ENCODE measurements around a stretch of chr6.

- PRO-cap = no peak
Measured at GRCh38 chr6:105302077-105303342, 100.4 kb downstream of the PREP start.

GRCh38 chr6:105459091-105459493 lies 56.2 kb upstream of the PREP start:
- PRO-cap = no peak

- PRO-cap = no peak
Measured at GRCh38 chr6:105643910-105644382, 241.1 kb upstream of the PREP start.

DNA sequence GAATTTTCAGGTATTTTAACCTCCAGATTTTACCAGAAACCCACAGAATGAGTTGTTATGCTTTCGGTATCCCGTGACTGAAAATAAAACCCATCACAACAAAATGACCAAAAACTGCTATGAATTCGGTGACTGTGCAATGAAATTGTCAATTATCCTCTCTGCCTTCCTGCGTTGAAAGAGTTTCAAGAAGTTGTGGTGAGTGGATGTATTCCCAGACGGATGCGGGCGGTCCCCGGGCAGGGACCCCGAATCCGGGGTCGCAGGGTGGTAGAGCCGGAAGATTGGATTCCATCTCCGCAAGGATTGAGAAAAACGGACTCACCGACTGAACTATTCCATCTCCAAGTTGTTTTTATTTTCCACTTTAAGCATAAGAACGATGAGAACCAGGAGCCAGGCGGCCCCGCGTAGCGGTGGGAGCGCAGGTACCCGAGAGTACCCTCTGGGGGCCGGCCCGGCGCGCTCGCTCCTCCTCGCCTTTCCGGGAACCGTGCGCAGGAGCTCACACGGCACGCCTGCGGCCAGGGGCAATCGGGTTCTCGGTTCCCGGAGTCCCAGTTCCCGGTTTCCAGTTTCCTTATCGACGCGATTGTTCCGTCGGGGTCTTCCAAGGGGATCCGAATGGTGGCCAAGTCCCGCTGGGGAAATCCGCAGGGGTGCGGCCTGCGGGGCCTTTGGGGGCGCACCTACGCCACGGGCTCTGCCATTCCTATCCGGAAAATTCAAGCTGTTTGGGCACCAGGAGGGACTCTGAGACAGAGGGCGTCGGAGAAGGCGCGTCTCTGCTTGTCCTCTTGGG lies 104.9 kb upstream of the PRDM1 start:
- PRO-cap = bidirectional peak, plus-strand start at position 560 of the sequence, minus-strand start at position 440 of the sequence

- PRO-cap = no peak
Measured at GRCh38 chr6:105991938-105992318, 94.2 kb upstream of the PRDM1 start.

DNA sequence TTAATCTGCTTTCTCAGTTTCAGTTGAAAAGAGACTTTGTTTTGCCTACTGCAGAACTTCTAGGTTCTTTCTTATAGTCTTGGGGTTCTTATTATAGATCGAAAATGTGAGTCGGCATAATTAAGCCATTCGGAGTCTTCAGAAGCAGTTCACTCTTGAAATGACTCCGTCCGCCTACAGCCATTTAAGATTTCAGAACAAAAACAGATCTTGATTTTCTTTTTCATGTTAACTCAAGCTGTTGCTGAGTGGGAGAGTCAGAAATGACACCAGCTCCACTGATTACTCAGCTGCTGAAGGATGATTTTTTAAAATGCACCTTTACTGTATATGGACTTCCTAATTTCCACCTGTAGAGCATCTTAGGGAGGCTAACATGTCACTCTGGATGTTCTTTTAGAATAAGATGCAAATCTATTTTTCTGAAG lies 15.9 kb downstream of the PRDM1 start:
- PRO-cap = no peak

GRCh38 chr6:106270768-106271476 lies 54.6 kb downstream of the ATG5 start:
- PRO-cap = no peak

- PRO-cap = no peak
Measured at GRCh38 chr6:106510995-106511223, 118.4 kb downstream of the RTN4IP1 start.

DNA sequence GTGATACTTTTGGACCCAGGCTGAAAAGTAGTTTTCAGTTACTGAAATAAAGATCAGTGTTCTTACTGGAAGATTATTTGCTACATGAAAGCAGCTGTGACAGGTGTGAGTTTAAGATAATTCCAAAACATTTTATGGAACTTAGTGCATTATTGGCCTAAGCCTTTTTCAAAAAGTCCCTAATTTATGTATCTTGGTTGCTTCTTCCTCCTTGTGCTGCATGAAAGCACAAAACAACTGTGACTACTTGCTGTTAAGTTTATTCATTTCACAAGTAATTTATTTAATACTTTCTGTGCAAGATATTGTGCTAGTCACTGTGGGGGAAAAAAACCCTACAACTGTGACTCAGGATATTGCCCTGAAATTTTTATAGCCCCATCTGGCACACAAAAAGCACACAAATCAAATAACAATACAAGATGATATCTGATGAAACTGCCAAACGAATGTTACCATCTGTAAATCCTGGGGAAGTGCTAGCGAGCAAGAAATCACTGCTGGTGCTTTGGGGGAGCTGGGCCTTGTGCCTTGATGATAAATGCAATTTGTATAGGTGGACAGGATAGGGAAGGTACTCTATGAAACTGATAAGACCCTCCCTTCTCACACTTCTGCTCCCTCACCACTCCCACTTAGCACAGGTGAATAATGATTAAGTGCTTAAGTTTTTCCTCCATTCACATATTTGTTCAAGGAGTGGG lies 115.5 kb downstream of the RTN4IP1 start:
- PRO-cap = no peak

- PRO-cap = no peak
Measured at GRCh38 chr6:106533165-106533775, 96.0 kb downstream of the RTN4IP1 start.

DNA sequence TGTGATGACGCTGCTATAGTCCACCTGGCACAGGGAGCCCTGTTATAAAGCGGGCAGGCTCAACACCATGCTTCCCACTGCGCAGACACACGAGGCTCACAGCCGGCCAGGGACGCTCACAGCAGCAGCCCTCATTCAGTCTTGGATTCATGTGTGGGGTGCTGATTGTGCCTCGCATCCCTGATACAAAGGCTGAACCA lies 54.2 kb downstream of the RTN4IP1 start:
- PRO-cap = no peak

DNA sequence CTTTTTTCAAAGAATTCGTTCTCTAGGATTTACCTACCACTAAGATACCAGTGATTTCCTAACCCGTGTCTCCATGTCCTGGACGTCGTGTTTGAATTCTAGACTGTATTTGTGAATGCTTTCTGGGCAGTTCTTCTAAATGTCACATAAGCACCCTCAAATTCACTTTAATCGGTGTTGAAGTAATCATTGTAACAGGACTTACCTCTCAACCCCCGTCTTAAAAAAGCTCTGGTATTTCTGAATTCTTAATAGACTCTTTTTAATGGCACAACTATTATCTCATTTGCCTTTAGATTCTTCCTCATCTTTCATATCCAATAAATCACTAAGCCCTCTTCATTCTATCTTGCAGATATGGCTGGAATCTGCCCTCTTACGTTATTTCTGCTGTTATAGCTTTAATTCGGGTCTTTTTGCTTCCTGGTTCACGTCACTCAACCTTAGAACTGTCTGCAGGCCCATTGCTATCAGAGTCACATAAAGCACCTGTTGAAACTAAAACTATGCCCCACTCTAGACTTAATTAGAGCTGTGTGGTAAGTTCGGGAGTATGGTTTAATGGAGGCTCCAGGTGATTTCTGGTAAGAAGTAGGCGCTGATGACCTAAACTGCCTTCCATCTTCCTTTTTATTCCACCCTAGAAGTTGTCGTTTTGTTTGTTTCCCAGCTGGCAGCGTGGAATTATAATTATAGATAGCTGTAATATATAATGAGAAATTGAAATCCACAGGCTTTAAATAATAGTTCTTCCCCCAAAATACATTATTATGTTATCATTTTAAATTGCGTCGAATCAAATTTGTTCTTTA lies 950 bp downstream of the QRSL1 start:
- PRO-cap = no peak

- PRO-cap = unidirectional peak, minus-strand start at chr6:106735266
Measured at GRCh38 chr6:106735149-106735578, 105.8 kb downstream of the QRSL1 start.

DNA sequence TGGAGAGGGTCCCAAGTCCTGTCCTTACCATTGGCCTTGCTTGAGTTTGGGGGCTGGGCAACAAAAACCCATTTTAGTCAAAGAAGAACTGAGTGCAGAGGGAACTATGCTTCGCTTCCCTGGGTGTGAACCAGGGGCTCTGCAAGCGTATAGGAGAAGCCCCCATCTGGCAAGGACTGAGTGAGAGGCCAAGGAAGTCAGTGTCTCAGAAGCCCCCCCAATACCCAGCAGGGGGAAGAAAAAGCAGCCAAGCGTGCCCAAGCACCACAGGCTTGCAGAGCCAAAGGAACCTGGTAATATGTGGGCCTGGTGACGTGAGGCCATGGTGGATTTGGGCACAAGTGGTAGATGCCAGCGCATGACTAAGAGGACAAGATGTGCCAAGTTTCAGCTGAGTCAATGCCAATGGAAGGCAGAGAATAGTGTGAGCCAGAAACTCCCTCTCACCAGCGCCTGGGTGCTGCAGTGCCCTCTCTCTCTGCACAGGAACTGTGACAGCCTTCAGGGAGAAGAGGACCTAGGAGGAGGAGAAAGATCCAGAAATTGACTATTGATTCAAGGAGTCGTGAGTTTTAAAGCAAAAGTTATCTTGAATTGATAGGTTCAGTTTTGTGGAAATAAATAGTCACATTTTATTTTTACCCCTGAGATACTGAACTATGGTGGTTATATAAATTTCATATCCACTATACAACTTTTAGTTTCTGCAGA lies 110.0 kb downstream of the QRSL1 start:
- PRO-cap = bidirectional peak, plus-strand start at position 432 of the sequence, minus-strand start at position 493 of the sequence

DNA sequence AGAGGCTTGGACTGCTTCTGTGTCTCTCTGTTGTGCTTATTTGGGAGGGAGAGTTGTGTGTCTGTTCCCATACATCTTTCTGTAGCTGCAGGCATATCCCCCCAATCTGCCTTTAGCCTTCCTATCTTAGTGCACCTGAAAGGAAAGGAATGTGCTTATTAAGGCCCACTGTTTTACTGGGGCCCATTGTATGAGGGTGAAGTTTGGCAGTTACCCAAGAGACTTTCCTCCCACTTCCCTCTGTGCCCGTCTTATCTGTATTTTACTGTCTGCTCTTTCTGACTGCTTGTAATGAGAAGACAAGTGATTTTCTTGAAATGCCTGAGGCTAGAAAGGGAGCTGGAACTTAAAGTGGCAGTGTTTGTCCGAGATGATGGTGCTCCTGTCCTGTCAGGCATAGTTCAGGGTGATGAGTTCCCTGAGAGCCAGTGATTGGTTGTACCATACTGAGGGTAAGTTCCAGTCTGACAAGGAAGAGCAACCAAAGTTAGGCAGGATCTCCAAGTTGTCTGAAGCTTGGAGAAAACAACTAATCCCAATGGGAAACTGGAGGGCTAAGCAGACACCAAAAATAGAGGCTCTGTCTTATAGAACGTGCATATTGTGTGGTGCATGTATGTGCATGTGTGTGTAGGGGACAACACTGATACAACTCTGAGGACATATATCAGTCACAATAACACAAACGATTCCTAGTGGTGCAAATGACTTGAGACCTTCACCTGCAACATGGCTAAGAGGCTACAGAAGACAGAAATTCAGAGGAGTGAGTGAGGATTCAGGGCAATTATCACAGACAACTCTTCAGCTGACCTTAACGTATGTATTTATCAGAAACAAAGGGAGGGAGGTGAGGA lies 114.8 kb downstream of the QRSL1 start:
- PRO-cap = no peak

- PRO-cap = unidirectional peak, plus-strand start at chr6:106888542
Measured at GRCh38 chr6:106888091-106888848, 86.3 kb downstream of the CD24 start.

DNA sequence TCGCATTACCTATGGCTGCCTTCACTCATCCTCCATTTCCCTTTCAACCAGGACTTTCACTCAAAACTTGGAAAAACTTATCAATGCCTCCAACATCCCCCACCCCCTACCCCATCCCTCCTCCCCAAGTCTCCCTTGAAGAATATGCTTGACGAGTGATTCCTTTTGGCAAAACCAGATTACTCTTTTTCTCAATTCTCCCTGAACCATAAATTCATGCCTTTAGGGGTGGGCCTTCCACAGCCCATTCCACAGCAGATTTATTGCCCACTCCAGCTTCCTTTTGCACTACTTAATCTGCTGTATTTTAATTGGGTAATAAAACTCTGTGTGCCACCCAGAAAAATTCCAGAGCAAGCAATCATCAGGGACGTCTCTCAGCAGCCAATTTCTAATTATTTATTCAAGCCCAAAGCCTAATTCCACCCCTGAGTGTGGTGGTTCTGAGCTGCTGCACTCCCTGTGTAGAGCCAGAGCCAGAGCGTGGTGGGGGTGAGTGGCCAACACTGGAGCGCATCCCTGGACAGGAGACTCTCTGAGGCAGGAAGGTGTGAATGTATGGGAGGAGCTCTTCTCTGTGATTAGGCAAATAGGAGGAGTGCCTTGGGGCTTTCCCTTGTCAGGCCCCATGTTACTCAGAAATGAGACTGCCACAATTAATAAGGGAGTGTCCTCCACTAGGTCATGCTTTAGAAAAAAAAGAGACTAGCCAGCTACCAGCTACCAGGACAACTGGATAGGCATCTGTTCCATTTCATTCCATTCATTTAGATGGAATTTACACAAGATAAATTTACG lies 66.2 kb downstream of the CD24 start:
- PRO-cap = no peak

DNA sequence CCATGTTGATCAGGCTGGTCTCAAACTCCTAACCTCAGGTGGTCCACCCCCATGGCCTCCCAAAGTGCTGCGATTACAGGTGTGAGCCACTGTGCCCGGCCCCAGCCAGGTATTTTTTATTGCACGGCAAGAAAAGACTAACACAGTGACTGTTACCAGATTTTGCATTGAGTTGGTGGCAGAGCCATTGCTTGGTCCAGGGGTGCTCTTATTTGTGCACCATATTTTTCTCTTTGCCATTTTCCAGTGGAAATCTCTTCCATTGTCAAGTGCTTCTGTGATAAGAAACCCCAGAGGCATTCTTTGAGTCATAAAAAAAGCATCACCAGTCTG lies 74.2 kb upstream of the BEND3 start:
- PRO-cap = no peak

DNA sequence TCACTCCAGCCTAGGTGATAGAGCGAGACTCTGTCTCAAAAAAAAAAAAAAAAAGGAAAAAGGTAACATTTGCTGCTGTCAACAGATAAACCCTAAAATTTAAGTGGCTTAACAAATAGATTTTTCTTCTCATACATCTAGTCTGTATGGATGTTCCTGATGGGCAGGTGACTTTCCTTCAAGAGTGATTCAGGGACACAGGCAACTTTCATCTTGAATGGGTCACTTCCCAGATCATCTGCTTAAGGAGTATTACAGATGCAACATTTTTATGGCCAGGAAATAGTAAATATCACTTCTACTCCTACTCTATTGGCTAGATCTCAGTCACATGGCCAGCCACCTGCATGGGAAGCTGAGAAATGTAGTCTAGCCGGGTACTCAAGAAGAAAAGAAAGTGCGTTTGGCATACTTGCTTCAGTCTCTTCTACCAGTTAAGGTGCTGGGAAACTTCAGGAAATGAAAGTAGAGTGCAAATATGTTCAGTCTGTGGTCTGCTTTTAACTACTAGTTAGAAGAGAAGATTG lies 129.3 kb downstream of the PDSS2 start:
- PRO-cap = no peak

DNA sequence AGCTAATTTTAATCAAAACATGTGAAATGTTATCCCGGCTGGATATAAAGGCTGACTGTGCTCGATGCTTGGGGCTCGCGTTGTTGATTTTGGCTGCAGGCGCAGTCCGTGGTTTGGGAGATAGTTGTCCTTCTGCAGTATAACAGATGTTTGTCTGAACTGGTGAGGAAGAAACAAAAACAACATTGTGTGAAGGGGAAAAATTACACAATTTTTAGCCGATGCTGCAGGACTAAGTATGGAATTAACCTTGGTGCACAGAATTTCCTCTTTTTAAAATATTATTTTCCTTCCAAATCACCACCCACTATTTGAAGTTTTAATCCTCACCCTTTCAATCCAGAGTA lies 2.5 kb downstream of the SOBP start:
- PRO-cap = no peak

Measured in bile duct (tissue), 1 donor.